Skeletal muscle satellite cell (primary cell): ENCODE measurements around a stretch of chr16.

- CAGE, long polyA plus RNA: no peak
Measured at GRCh38 chr16:85089479-85090495, 22.5 kb downstream of the CIBAR2 start.

DNA sequence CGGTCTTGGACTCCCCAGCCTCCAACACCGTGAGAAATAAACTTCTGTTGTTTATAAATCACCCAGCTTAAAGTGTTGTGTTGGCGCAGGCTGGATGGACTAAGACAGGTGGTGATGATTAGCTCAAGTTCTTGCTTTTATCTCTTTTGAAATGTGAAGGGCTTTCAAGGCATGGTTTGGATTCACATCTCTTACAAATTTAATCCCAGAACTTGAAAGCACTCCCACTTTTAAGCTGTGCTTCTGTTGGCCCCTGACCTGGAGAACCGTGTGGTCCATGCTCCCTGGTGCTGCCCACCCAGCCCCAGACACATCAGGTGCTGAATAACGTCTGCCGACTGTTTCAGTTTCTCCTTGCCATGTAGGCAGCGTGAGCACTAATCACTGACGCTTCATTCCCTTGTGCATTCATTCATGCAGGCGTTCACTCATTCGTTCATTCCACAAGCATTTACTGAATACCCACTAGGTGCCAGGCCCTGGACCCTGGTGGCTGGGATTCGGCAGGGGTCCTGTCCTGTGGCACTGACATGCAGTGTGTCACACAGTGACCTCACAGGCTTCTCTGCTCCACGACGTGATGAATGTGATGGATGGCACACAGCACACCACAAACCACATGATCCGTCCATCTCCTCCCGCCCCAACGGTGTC is 8.8 kb downstream of the CIBAR2 start:
- CAGE, long polyA plus RNA: no peak

DNA sequence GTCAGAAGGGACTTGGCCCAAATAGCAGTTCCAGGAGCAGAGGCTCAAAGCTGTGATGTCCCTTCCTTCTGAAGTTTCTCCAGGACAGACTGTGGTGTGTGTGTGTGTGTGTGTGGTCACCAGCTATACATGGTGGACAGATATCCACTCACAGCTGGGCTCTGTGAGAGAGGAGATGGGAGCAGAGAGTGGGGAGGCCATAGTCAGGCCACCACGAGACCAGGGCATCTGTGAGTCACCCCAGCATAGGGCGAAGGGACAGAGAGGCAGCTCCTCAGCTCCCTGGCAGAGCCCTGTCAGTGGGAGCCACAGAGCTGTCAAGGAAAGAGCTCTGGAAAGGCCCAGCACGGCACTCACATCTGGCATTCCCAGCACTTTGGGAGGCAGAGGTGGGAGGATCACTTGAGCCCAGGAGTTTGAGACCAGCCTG is 23.3 kb upstream of the CIBAR2 start:
- CAGE, long polyA plus RNA: no peak

GRCh38 chr16:85151680-85152090 is 39.4 kb upstream of the CIBAR2 start:
- CAGE, long polyA plus RNA: no peak

- CAGE, long polyA plus RNA: no peak
Measured at GRCh38 chr16:85234268-85235123, 122.2 kb upstream of the CIBAR2 start.

- CAGE, long polyA plus RNA: no peak
Measured at GRCh38 chr16:85285816-85286500, 173.7 kb upstream of the CIBAR2 start.

- CAGE, long polyA plus RNA: no peak
Measured at GRCh38 chr16:85286897-85287353, 174.7 kb upstream of the CIBAR2 start.

DNA sequence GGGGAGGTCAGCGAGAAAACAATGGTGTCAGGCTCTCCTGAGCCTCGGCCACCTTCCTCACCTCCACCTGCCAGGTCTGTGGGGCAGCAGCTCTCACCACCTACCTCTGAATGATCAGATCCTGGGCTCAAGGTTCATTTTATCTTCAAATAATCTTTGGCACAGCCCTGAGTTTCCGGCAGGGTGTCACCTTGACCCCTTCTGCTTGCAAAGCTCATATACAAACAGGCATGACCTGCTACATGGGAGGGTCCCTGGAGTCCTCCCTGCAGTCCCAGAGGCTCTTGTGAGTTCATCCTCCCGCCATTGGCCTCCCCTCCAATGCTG is 176.6 kb upstream of the CIBAR2 start:
- CAGE, long polyA plus RNA: no peak

DNA sequence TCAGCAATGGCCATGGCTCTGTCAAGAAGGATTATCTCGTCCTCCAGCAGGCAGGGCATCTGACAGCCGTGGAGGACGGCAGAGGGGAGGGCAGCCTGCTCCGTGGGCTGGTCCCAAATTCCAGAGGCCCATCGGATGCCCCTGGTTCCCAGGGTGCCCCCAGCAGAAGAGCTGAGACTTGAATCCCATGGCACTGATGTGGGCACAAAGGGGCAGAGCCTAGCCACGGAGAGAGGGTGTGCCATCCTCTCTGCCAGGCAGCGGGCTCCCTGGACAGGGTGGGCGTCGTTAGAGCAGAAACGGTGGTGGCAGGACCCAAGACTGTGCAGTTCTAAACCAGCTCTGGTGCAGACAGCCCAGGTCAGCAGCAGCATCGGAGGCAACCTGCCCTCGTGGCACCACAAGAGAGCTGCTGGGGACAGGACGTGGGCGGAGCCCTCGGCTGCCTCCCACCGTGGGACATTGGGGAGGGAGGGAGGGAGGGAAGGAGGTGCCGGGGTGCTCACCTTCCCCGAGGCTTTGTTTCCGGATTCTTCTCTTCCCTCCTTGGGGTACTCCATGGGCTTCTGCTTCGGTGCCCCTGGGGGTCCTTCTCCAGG is 198.9 kb upstream of the CIBAR2 start:
- CAGE, long polyA plus RNA: no peak

DNA sequence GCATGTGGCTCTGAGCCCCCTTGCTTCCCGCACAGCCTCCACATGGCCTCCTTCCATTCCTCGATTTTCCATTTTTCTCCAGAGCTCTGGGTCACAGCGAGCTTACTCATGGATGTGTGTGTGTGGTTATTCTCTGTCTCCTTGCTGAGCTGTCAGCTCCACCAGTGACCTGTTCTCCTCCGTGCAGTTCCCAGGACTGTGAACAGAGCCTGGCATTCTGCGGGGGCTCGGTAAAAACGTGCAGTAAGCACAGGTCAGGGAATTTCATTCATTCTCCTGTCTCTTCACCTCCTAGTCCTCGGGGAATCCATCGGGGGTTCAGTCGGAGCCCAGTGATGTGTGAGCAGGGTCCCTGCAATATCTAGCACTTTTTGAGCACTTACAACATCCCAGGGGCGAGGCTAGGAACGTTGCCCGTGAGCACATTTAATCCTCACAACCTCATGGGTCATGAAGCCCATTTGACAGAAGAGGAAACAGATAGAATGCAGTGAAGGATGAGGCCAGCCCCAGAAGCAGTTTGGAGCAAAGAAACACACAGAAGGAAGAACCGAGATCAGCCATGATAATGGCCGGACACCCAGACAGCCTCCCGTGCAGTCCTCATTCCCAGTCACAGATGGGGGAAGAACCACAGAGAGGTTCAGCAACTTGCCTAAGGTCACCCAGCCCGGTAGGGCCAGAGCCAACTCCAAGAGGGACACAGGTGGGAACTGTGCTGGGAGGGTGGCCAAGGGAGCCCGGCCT is 183.2 kb upstream of the GSE1 start:
- CAGE, long polyA plus RNA: no peak

GRCh38 chr16:85431016-85431638 is 182.0 kb upstream of the GSE1 start:
- CAGE, long polyA plus RNA: no peak

DNA sequence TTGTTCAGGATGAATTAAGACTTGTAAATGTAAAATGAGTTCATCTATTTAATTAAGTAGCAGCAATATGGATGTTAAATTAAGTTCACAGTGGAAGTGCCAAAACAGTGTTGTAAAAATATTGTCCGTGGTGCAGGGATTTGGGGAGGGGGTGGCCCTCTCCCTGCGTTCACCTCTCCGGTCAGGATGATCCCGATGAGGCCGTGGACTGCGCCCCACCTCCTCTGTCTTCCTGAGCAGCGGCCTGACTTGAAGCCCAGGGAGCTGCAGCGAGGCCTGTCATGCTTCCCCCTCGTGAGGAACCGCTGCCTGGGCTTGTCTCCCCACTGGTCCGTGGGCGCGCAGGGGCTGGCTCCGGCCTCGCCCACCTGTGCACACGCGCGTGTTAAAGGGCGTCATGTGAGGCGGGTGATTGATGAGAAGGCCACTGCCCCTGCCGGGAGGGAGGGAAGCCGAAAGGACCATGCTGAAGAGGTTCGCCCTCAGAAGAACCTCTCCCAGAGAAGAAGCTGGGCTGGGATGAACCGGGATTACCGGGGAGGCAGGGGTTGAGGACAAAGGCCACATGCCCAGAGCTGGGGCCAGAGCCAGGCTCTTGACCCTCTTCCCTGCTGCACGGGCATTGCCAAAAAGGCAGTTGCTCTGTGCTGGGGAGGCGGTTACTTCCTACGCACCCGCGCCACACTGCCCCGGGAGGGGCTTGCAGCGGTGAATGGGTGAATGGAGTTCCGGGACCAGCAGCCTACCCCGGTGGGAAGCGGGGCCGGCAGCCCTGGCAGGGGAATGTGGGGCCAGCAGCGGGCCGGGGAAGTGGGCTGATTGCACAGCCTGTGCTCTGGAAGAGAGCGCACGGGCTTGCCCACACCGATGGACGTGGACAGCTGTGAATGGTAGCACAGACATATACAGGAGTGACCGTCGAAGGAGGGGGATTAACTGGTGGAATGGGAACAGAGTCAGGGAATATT is 85.9 kb upstream of the GSE1 start:
- CAGE, long polyA plus RNA: no peak

DNA sequence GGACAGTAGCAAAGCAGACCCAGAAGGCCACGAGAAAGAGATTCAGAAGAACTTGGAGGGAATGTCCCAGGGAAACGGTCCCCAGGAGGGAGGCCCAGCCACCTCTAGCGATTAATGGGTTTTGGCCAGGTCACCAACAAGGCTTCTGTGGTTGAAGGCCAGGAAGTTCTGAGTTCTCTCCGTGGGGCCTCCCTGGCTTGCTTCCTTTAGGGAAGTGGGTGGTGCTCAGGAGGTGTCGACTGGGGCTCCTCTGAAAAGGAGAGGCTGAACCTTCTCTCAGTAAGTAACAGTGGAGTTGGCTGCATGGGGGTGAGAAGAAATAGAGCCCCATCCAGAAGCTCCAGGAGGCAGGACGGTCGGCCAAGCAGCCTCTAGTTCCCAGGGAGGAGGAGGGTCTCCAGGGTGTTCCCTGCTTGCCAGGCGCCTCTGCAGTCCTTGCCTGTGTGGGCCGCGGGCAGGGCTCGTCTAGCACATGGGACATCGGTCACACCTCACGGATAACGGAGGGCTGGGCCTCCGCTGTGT is 77.0 kb upstream of the GSE1 start:
- CAGE, long polyA plus RNA: no peak

- CAGE, long polyA plus RNA: no peak
Measured at GRCh38 chr16:85557448-85557915, 55.6 kb upstream of the GSE1 start.

DNA sequence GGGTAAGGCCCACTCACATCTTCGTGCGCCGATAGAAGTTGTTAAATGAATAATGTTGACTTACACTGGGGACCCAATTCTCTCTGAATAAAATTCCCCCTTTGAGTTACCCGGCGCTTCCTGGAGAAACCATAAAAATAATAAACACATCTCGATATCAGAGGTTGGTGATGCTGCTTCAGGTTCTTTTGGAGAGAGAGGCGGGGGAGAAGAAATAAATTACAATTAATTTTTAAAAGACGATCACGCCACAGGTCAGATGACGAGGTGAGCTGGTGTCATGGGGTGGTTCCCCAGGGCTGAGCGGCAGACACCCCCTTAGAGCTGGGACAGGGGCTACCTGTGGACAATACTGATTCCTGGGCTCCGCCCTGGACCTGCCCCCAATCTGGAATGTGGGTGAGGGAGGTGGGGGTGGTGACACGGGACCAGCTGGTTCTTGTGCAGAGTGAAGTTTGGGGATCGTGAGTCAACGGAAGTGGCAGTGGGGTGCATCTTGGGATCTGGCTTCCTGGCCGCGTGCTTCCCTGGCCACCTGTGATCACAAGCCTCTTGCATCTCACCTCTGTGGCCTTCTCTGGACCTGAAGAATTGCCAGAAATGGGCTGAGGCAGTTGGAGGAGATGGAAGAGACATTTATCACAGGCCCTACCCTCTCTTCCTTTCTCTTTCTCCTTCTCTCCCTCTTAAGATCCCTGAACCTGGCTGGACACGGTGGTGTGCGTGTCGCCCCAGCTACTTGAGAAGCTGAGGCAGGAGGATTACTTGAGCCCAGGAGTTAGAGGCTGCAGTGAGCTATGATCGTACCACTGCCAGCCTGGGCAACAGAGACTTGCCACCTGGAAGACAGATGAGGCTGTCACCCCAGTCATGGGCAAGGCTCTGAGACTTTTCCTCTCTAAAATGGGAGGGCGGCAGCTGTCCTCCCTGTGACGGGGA is 13.8 kb upstream of the GSE1 start:
- CAGE, long polyA plus RNA: no peak

DNA sequence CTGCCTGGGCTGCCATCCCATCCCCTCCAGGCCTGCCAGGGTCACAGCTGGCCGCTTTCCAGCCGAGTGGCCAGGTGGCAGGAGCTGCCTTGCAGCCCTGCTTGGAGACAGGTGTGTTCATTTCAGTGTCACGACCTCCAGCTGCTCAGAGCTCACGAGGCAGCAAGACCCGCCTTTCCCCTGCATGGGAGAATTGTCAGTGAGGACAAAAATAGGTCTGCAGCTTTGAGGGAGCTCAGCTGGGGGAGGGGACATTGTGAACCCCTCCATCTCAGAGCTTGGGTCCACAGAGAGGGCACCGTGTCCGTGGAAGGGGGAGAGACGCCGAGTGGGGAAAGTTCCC is 10.2 kb upstream of the GSE1 start:
- CAGE, long polyA plus RNA: no peak

GRCh38 chr16:85606673-85607194 is 6.4 kb upstream of the GSE1 start:
- CAGE, long polyA plus RNA: no peak

DNA sequence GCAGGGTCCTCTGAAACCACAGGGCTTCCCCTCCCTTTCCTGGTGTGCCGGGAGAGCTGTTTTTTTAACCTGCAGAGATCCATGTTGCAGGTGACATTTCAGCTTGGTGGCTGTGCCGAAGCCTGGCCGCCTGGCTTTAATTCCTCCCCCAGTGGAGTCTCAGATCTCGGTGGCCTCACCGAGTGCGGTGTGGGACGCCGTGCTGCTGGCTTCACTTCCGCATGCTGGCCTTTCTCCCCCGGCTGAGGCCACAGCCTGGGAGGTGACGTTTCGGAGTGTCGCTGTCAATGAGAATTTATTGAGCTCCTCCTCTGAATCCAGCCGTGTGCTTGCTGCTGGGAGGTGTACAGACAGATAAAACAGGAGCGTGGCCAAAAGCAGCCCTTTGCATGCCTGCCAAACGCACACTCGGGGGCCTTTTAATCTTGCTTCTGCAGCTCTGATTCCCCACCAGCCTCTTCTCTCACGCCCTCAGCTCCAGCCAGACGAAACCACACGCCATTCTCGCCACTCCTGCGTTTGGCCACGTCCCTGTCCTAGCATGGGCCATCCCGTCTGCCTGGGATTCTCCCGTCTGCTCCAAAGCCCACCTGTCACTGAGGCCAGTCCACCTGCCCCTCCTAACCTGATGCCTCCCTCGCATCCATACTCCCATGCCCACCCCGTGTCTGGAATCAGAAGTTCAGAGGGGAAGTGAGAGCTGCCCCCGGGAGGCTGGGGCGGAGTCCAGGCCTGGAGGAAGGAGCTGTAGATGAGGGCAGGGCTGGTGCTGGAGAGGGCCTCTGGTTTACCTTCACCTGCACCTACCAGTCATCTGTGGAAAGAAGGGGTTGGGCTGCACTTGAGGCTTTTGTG is 3.7 kb downstream of the GSE1 start:
- CAGE, long polyA plus RNA: no peak

- CAGE, long polyA plus RNA: no peak
Measured at GRCh38 chr16:85622161-85622760, 9.1 kb downstream of the GSE1 start.

- CAGE, long polyA plus RNA: no peak
Measured at GRCh38 chr16:85639469-85639971, 26.4 kb downstream of the GSE1 start.